Metastatic Breast Carcinoma in the Brain (tissue), 10 donors: ENCODE measurements around a stretch of chr10.

GRCh38 chr10:29324079-29324609, 35.3 kb downstream of the LYZL1 start:
- PRO-cap, 10 experiments = no peak in any of the 10 experiments

DNA sequence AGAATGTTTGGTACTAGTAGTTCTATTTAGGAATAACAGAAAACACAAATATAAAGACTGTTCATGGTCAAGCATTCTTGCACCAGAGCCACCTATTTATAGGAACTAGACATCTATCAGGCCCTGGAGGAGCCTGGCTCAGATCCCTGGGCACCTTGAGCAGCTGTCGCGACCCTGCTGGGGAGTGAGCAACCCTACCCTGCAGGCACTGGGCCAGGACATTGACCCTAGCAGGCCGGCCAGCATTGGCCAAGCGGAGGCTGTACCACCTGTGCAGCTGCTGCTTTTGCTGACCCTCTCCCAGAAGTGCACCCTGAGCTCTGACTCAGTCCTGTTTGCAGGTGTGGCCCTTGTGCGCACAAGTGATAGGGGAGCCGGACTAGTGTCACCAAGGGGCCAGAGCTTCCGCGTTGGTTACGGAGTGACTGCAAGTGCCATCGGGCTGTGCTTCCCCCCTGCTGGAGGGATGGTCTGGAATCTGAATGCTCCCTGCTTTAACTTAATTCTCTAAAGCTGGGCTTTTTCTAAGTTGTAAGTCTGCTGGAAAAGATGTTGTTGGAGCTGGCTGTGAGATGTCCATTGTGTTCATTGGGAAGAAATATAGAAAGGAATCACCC, 157.4 kb downstream of the SVIL start:
- PRO-cap, 10 experiments = no peak in any of the 10 experiments

DNA sequence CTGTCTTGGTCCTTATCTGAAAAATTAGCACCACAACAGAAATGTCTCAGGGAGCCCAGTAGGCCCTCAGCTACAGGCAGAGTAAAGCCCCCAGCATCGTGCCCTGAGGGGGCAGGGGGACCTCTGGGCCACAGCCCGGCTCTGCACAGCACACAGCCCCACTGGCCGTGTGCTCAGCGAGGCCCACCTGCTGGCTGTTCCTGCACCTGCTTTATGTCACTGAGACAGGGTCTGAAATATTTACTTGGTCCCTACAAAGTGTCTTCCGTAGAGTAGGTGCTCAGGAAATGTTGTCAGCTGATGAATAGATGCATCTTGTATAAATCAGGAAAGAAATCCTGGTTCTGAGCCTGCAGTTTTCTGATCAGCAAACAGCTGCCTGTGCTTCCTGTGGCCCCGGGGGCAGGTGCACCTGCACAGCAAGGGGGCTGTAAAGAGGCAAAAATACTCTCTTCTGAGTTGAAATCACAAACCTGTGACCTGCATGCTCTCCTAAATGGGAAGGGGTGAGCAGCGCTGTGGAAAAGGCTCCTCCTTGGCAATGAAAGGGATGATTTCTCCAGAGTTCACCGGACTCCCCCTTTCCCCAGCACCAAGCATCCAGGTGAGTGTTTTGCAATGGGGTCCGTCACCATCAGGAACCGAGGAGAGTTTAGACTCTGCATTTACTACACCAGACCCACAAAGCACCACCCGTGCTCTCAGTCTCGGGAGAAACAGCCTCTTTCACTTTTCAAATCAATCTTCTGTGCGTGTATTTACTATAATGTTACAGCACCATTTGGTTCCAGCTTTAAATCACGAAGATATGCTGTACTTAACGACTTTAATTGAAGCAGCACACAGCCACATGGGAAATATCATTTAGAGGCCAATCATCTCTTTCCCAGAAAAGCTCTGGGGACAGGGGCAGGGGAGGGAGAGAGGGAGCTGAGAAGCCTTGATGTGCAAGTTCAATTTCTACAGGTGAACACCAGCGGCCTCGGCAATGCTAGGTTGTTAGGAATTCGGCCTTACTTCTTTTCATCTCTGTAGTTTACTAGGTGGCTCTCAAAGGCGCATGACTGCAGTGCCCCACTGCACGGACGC, 155.1 kb downstream of the SVIL start:
- PRO-cap, 10 experiments = no peak in any of the 10 experiments

GRCh38 chr10:29504960-29505159, 129.9 kb downstream of the SVIL start:
- PRO-cap, 10 experiments = no peak in any of the 10 experiments

DNA sequence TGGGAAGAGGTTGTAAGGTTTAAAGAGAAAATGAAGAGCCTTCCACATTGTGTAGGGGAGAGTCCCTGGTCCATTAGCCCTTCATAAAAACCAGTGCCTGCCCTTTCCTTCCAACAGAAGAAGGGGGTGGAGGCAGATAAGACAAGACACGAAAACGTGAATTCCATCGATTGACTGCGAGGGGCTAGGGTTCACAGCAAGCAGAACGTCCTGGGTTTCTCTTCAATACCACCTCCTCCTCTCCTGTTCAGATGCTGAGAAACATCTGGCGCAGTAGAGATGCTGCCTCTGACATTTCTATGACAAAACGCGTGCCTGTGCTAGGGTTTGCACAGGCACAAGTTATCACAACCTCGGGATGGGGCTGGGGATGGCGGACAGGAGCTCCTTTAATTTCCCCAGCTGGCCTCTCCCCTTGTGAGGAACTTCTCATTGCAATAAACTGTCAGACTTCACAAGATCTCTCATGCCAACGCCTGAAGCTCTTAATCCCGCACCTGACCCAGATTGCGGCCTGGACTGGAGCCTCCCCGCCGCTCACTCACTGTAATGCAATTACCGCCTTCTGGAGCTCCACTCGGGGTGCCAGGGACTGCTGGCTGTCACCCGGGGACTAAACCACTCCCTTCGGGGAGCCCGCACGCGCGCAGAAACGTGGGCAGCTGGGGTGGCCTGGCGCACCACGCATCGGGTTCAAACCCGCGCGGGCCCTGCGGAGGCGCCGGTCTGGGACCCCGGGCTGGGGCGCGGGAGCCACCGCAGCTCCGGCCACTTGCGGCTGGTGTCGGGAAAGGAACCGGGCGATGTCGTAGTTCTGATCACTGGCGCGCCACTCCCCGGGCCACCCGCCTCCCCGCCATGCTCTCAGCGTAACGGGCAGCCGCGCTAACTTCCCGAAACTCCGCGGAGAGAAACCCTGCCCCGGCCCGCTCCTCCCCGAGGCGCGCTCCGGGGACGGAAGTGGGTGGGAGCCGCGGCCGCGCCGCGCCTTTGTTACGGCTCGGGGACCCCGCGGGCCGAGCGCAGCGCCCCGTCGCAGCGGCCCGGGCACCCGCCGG, 100.1 kb upstream of the SVIL start:
- PRO-cap, 10 experiments = peak in 8 of 10 experiments; most common plus-strand start position 996 of the sequence (in 5); most common minus-strand start position 905 of the sequence (in 4)

DNA sequence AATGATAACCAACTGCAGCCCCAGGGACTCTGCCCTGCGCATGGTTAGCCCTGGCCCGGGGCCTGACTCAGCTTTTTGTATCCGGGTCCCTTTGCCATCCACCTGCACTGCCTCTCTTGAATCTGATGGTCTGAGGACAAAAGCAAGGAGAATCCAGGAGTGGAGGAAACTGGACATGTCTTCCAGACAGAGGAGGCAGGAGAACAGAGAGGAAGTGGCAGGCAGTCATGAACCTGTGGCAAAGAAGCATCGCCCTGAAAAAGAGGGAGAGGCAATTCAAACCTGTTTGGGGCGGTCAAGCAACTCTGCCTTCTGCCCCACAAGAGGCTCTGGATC, 147.6 kb upstream of the SVIL start:
- PRO-cap, 10 experiments = peak in 4 of 10 experiments; most common plus-strand start position 285 of the sequence (in 4)

GRCh38 chr10:29947697-29948066, 111.7 kb downstream of the JCAD start:
- PRO-cap, 10 experiments = no peak in any of the 10 experiments

DNA sequence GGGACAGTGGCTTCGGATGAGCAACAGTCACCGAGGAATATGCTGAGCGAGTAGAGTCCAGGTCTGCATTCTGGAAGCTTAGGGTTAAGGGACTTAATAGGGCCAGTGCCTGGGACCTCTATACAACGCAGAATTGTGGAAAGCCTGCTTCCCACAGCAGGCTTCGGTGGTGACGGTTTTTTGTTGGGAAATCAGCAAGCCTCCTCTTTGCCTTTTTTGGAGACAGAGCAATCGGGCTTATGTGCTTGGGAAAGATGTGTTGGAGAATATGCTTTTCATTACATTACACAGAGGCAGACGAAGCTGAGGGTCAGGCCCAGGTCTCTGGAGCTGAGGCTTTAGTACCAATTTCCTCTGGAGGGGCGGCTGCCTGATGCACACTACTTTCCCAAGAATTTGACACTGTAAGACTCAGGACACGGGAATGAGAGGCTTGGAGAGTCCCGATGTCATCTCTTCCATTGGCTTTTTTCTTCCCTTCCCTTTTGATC, 122.7 kb upstream of the JCAD start:
- PRO-cap, 10 experiments = peak in 1 of 10 experiments; most common plus-strand start position 283 of the sequence (in 1); most common minus-strand start position 135 of the sequence (in 1)

DNA sequence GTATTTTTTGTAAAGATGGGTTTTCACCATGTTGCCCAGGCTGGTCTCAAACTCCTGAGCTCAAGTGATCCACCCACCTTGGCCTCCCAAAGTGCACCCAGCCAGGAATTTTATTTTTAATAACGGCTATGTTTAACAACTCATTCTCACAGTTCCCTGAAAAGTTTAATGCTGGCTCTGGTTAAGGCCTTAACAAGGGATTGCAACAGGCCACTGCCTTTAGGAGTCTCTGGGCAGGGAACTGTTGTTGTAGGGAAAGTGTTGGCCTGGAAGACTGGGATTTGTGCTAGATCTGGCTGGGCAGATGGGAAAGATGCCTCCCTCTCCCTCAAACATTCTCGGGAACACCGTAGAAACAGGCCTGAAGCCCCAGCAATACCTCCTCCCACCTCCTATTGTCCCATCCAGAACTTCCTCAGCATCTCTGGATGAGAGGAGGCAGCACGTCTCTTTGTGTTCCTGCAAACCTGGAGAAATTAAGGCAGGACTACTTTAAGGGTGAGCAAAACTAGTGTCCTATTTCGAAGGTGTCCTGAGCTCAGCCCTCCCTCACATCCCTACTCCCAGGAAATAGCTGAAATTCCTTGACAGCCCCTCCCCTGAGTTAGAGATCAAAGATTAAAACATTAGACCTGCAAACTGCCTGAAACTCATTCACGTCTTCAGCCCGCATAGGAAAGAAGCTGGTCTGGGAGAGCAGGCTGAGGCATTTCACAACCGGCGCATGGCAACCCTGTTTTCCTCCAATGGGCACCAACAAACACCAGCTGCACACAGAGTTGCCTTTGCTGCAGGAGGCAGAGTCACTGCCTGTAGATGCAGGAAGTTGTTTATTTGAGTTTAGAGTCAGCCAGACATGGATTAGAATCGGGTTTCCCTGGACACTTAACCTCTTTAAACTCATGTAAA, 10.9 kb upstream of the MAP3K8 start:
- PRO-cap, 10 experiments = peak in 9 of 10 experiments; most common plus-strand start position 800 of the sequence (in 9); most common minus-strand start position 664 of the sequence (in 2)

- PRO-cap, 10 experiments = no peak in any of the 10 experiments
Observed at GRCh38 chr10:30453635-30454193, 19.7 kb downstream of the MAP3K8 start.

GRCh38 chr10:30587360-30587932, 42.1 kb downstream of the LYZL2 start:
- PRO-cap, 10 experiments = no peak in any of the 10 experiments

DNA sequence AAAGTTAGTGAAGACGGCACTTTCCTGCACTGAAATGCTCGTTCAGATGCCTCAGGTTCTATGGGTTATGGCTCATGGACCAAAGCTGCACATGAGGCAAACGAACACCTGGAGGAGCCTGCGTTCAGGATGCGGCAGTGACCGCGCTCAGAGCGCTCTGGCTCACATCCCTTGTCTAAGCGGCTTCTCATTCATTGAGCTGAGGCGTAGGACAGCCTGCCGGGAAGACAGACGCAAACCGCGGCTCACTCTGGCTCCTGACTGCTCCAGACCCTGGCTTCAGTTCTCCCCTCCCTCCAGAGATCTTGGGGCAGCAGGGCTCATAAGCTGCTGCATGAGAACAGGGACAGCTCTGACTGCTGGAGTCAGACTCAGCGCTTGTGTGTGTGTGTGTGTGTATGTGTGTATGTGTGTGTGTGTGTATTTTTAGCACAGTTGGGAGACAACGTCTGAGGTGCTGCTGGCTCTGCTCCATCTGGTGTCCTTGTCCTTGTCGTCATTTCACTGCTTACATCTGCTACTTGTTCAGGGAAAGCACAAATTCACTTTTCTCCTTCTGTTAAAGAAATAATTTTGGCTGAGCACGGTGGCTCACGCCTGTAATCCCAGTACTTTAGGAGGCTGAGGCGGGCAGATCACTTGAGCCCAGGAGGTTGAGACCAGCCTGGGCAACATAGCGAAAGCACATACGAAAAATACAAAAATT, 15.9 kb upstream of the LYZL2 start:
- PRO-cap, 10 experiments = no peak in any of the 10 experiments

DNA sequence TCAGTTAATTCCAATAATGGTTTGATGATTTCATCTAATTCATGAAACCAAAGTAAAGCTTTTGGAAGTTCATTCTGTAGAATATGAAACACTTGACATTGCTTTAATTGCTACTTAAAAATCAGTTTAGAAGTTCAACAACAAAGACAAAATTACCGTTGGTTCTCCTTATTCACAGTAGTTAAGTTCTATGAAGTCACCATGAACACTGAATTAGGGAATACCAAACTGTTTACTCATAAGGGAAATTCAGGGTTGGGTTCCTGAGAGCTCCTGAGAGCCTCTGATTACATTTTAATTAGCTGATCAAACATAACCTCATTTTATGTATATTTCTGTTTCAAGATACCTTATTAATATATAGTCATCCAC, 46.2 kb downstream of the ZNF438 start:
- PRO-cap, 10 experiments = no peak in any of the 10 experiments

DNA sequence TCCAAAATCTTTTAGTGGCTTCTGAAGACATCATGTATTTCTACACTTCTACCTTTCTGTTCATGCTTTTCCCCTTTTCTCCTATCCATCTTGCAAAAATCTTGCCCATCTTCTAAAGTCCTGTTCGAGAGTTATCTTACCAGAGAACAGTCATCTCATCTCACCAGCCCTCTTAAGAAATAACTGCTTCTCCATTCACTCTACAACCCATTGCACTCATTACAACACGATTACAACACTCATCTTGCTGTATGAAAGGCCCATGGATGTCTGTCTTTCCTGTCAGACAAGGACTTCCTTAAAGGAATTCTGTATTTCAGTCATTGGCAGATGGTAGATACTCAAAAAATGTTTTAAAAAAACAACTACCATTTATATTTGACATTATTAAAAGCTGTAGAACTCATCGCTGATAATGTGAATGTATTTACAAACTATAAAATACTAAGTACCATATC, 30.8 kb downstream of the ZNF438 start:
- PRO-cap, 10 experiments = peak in 1 of 10 experiments; most common minus-strand start position 174 of the sequence (in 1)

GRCh38 chr10:31011341-31011899, 20.2 kb downstream of the ZNF438 start:
- PRO-cap, 10 experiments = no peak in any of the 10 experiments

GRCh38 chr10:31071039-31072163, 39.7 kb upstream of the ZNF438 start:
- PRO-cap, 10 experiments = no peak in any of the 10 experiments

GRCh38 chr10:31133542-31134021, 101.9 kb upstream of the ZNF438 start:
- PRO-cap, 10 experiments = peak in 10 of 10 experiments; most common plus-strand start chr10:31133900 (in 6); most common minus-strand start chr10:31133777 (in 5)

- PRO-cap, 10 experiments = peak in 1 of 10 experiments; most common minus-strand start chr10:31604372 (in 1)
Observed at GRCh38 chr10:31604079-31604610, 285.1 kb downstream of the ZEB1 start.

DNA sequence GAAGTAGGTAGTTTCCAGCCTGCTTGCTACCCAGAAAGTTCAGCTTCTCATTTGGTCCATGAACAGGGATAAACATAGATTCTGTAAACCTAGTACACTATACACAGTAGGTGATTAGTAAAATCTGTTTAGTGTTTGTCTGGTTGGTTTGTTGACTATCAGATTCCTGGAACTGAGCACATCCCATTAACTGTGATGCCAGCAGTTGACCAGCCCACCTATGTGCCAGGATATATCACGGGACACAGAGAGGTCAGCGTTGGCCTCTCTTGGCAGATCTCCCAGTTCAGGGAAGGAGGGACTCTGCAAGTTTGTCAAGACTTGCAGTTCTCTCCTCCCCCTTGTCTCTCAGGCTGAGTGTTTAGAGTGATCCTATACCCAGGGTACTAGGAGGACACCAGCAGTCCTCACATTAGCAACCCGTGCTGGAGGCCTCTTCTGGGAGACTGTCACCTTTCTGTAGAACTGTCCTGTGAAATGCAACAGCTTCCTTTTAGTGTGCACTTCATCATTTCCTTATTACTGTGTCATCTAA, 297.5 kb downstream of the ARHGAP12 start:
- PRO-cap, 10 experiments = no peak in any of the 10 experiments

DNA sequence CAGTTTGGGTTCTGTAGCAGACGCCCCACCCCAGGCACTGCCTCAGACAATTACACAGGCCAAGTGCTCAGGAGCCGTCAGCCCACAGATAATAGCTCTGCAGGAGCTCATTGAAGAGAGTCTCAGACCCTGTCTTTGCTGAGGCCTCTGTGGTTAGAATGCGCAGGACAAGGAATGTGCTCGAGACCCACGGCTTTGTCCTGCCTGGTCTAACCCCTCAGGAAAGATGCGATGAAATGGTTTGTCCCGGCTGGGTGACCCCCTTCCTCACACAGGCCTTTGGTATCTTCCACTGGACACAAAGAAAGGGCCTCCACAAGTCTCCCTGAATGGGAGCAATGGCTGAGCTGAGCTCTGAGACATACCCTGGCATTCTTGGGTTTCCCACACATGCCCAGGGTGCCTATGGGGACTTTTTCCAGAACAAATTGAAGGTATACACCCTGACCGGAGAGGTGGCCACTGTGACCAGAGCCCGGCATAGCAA, 251.2 kb downstream of the ARHGAP12 start:
- PRO-cap, 10 experiments = no peak in any of the 10 experiments